SK-N-MC (cell line): ENCODE measurements around a stretch of chr11.

- RRBS: no CpG with 5 or more reads among the region's 3 CpGs
These were observed 28.8 kb downstream of the SIK3 start for GRCh38 chr11:117069363-117069929.

DNA sequence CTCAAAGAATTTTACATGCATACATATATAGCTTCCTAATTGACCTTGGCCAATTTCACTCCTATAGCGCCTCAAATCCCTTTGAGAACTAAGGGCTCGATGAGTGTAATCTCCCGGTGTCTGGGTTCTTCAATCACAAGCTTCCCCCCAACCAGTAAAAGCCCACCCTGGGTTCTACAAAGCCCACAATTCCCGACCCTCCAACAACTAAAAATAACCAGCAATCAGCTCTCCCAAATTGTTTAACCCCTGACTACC, 1.2 kb downstream of the SIK3 start:
- RRBS: no CpG with 5 or more reads among the region's 4 CpGs

DNA sequence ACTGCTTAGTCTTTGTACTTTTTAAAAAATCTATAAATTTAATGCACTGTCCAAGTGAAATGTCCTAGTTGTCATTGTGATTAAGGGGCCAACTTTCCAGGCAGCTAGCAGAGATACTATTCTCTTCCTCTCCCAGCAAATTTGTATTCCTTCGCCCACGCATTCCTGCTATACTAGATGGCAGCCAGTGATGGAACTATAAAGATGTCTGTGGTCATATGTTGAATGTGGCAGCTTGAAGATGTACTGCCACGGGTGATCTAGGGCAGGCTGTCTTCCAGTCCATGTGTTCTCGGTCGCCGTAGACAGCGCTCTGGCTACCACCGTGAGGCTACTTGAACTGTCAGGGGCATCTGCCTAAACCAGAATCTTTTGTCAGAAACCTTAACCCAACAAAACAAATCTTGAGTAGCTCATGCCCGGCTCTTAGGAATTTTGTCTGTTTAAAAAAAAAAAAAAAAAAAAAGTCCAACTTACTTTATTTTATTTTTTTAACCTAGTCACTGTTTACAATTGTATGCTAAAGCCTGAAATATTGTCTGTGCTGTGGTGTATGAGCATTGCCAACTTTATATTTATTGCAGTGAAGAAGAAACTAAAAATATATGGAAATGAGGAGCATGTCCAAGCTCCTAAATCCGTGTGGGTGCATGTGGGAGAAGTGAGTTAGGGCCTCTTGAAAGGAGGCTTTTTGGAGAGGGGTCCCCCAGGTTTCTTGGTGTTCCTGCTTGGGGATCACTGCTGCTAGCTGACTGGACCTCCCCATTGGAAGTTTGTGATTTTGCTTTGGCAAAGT, 8.2 kb upstream of the SIDT2 start:
- RRBS: no CpG with 5 or more reads among the region's 10 CpGs

DNA sequence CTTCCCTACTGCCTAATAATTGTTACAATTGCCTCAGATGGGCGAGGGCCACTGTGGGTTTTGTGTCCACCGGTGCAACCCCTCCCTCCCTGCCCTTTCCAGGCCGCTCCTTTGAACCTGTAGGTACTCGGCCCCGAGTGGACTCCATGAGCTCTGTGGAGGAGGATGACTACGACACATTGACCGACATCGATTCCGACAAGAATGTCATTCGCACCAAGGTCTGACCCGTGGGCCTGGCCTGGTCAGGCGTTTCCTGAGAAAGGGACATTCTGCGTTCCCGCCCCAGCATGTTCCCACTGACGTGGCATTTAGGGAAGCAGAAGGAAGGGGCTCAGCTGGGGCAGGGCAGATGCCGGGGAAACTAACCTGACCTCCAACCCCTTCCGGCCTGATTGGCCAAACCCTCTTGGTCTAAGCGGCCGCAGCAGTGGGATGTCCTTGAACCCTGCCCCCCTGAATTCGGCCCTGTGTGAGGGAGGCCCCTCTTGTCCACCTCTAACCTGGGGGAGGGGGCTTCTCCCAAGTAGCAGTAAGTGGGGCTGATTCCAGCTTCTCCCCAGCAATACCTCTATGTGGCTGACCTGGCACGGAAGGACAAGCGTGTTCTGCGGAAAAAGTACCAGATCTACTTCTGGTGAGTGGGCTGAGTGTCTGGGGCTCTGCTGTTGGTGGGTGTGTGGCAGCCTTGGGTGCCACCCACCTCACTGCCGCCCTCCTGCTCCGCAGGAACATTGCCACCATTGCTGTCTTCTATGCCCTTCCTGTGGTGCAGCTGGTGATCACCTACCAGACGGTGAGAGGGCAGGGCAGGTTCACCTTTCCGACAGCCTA, 10.3 kb downstream of the SIDT2 start:
- RRBS: no CpG with 5 or more reads among the region's 27 CpGs

GRCh38 chr11:117206064-117206559, 6.9 kb downstream of the TAGLN start:
- RRBS: no CpG with 5 or more reads among the region's 8 CpGs

GRCh38 chr11:117230143-117231482, 1.3 kb downstream of the PCSK7 start:
- RRBS: no CpG with 5 or more reads among the region's 18 CpGs

DNA sequence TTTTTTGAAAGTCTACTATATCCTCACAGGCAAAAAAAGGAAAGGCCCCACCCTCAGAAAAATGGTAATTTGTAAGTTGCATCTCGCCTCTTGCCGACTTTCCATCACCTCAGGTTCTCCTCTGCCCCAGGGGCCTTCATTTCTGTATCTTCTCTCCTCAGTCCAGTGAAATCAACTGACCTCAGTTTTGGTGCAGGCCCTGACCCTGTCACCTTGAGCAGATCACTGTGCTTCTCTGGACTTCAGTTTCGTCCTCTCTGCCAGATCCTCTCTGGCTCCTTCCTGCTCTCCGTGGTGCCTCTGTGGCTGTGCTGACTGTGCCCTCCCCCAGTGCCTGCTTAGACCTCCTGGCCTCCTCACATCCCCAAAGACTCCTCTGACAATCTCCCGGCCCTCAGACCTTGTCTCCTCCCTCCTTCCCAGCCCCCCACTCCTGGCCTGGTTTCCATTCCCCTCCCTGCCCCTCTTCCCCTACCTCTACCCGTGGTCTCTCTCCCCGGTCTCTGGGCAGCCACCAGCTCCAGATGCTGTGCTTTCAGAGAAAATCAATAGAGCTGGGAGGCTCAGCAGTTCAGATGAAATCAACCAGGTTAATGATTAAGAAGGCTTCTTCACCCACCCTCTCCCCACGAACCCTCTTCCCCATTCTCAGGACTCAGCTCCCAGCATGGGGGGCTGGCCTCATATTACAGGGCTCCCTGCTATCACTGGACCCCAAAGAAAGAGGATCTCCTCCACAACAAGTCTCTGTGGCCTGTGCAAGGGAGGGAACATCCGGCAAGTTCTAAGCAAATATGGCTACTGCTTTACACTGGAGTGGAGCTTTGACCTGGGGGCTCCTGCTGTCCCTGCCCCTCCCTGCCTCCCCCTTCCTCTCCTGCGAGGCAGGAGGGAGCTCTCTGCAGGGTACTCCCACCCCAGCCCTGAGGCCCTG, 16.6 kb downstream of the BACE1 start:
- RRBS: 50% methylated on average over 2 of the region's 10 CpGs

DNA sequence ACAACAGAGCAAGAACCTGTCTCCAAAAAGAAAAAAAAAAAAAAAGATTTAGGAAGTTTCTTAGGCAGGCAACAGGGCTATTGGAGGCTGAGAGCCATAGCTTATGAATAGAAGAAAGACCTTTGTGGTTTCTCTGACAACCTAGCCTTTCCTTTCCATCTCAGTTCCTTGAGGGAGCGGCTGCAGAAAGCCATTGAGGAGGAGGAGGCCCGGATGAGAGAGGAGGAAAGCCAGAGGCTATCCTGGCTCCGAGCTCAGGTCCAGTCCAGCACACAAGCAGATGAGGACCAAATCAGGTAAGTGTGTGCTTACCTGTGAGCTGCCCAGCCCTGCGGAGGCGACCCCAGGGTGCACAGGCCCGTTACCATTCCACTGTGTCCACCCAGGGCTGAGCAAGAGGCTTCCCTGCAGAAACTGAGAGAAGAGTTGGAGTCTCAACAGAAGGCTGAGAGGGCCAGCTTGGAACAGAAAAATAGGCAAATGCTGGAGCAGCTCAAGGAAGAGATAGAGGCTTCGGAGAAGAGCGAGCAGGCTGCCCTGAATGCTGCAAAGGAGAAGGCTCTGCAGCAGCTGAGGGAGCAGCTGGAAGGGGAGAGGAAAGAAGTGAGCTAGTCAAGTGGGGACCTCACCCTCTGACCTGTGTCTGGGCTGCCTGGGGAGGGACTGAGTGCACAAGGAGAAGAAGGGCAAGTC, 63.1 kb downstream of the CEP164 start:
- RRBS: no CpG with 5 or more reads among the region's 8 CpGs

DNA sequence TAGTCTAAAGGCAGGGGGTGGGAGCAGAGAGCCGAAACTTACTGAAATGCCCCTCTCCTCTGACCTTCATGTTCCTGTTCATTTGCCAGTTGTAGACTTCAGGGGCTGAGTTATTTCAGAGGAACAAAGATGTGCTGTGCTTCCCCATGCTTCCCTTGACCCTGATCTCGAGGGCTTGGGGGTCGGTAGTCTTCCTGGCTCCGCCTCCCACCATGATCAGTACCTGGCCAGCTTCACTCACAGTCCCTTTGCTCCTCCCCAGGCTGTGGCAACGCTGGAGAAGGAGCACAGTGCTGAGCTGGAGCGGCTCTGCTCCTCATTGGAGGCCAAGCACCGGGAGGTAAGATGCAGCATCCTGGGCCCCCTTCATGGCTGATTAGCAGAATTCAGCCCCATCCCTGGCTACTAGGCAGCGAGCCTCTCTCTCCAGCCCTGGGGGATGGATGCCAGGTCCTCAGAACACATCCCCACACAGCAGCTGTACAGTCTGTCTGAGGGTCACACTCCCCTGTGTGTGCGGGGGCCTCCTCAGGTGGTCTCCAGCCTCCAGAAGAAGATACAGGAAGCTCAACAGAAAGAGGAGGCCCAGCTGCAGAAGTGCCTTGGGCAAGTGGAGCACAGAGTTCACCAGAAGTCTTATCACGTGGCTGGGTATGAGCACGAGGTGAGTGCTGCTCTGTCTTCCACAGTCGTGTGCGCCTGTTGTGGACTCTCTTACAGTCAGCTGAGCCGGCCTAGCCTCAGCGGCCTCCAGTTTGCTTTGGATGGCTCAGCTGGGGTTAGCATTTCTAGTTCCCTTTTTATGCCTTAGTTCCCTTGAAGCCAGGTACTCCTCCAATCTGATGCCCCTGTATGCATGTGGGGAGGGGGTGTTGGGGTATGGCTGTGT, 64.6 kb downstream of the CEP164 start:
- RRBS: no CpG with 5 or more reads among the region's 15 CpGs

DNA sequence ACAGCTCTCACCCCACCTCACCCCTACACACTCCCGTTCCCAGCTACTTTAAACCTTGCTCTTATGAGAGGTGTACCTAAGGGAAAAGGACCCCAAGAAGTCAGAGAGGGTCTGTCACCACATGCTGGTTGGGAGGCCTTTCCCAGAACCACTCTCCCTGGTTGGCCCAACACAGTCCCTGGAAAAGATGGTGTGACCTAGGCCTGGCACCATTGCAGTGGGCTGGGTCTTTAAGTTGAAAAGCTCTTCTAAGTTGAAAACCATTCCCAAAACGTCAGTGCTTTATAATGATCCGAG, 18.1 kb downstream of the DSCAML1 start:
- RRBS: no CpG with 5 or more reads among the region's 3 CpGs

DNA sequence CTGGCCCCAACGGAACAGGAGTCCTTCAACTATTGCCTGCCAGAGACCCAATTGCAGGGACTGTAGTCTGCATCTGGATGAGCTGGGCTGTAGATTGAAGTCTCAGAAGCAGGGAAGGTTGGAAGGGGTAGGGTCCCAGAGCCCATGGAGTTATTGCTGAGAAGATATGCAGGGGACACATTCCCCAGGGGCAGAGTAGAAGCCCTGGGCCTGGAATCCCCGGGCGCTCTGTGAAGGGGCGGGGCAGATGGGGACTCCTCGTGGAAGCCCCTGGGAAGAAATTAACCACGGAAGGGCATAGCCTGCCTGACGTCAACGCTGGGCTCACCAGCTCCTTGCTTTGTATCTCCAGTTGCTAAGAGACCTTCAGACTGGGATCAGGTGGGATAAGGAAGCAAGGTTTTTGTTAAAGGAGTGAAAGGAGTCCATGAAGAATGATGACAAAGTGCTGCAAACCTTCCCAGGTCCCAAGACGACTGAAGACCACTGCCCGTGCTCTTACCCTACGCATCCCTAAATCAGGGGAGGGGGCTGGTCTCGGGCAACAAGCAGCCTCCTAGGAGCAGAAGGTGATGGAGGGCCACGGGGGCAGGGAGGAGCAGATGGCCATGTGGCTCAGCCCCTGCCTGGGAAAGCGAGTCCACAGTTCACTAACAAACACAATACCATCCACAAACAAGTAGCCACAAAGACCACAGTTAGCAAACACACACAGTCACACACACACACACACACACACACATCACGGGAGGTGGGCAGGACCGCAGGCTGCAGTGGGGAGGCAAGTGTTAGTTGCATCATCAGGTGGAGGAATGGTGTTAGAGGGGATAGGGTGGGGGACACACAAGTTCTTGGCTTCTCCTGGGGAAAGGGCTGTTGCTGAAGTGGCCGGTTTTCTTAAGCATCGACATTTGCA, 13.0 kb upstream of the FXYD2 start:
- RRBS: no CpG with 5 or more reads among the region's 18 CpGs

GRCh38 chr11:117979786-117980215, 6.4 kb upstream of the IL10RA start:
- RRBS: no CpG with 5 or more reads among the region's 6 CpGs

DNA sequence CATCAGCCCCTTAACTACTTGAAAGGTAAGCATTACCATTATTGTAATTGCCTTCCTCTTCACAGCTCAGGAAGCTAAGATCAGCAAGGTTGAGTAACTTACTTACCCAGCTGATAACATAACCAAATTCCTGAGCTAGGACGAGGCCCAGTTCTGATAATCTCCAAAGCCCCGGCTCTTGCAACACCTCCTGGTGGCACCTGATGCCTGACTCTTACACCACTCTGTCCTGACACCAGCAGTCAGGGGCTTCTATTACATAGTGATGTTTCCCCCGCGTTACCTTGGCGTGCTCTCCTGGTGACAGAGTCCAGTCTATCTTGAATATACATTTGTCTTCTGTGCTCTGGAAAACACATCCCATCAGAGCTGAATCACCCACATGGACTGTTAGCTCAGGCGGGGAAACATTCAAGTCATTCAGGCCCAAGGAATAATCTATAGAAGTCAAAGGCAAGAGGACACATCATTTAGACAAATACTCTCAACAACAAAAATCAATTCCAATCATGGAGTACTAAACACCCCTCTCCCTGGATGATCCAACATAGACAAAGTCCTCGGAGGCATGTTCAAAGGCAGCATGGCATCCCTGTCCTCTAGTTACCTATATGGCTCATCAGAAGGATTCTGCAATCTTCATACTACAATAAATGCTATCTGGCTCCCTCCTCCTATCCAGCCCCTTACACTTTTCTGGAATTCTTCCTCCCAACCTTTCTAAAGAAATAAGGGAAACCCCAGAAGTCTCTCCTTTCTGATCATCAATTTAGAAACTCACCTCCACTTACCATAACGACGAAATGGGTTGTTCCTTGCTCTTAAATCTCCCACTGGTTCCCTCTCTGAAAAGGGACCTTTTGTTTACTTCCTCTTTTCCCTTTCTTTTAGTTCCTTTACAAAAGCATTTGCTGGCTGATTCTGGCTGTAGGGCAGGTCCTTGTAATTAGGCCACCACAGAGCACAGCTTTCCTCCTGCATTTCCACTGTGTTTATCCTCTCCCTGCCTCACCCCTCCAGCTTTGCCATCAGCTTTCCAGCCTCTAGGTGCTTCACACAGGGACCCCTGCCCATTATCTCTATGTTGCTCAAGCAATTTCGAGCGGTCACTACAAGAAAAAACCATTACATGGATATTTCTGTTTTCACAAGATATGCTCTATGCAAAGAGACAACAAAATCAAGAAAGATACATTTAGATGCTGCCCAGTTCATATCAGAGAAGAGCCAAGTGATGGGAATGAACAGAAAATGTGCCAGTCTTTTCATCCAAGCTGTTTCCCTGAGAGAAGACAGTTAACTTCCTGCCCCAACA, 12.2 kb downstream of the JAML start:
- RRBS: no CpG with 5 or more reads among the region's 11 CpGs

DNA sequence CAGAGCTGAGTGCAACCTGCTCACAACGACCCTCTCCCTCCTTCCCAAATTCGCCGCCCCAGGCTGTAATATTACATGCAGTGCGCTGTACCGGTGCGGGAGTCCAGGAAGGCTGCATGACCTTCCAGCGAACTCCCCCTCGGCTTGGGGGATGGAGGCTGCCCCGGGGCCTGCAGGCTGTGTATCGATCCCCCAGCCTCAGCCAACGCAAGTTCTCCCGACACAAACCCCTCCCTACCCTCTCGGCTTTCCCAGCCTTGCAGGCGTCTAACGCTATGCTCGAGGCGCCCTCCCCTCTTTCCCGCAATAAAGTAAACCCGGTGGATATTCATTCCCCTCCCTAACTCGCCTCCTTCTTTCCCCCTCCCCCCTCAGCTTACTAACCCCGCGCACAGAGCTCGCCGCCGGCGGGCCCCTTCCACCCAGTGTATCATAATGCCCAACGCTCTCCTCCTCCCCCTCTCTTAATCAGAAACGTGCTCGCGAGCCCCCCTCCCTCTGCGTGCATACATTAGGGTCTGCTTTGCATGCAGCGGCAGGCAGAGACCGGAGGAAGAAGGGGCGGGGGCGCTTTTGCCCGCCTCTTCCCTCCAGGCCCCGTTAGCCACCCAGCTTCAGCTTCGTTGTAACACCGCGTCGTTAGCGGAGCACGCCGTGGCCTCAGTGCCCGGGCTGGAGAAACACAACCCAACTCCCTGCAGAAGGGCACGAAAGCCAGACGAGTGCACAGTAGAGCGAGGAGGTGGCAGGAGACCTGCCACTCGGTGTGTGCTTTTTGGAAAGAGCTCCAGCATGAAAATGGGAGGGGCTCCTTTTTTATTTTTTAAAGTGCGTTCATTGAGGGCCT, 1.1 kb upstream of the KMT2A start:
- RRBS: 1% methylated on average over 13 of the region's 50 CpGs

- RRBS: no CpG with 5 or more reads among the region's 3 CpGs
These were observed 35.2 kb downstream of the KMT2A start for GRCh38 chr11:118471505-118471928.

DNA sequence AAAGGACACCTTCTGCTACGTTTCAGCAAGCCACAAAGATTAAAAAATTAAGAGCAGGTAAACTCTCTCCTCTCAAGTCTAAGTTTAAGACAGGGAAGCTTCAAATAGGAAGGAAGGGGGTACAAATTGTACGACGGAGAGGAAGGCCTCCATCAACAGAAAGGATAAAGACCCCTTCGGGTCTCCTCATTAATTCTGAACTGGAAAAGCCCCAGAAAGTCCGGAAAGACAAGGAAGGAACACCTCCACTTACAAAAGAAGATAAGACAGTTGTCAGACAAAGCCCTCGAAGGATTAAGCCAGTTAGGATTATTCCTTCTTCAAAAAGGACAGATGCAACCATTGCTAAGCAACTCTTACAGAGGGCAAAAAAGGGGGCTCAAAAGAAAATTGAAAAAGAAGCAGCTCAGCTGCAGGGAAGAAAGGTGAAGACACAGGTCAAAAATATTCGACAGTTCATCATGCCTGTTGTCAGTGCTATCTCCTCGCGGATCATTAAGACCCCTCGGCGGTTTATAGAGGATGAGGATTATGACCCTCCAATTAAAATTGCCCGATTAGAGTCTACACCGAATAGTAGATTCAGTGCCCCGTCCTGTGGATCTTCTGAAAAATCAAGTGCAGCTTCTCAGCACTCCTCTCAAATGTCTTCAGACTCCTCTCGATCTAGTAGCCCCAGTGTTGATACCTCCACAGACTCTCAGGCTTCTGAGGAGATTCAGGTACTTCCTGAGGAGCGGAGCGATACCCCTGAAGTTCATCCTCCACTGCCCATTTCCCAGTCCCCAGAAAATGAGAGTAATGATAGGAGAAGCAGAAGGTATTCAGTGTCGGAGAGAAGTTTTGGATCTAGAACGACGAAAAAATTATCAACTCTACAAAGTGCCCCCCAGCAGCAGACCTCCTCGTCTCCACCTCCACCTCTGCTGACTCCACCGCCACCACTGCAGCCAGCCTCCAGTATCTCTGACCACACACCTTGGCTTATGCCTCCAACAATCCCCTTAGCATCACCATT, 35.9 kb downstream of the KMT2A start:
- RRBS: no CpG with 5 or more reads among the region's 22 CpGs

DNA sequence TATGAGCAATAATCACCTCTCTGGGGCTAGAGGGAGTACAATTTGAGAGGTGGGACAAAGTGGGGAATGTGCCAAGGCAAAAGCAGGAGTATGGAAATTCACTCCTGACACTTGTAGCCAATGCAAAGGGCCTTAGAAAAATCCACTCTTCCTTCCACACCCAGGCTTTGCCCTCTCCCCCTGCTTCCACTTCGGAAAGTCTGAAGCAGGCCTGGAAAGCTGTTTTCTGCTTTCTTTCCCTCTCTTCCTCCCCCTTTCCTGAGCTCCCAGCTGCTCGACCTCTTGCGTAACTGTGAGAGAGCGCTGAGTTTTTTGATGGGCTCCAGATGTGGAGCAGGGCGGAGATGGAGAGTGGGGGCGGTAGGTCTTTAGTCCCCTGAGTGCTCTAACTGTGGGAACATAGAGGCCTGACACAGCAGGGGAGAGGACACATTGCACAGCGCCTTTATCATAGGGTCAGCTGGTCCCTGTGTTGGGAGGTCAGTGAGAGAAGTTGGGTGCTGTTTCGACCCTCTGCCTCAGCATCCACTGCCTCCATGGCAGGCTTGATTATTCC, 2.0 kb upstream of the PHLDB1 start:
- RRBS: no CpG with 5 or more reads among the region's 8 CpGs

DNA sequence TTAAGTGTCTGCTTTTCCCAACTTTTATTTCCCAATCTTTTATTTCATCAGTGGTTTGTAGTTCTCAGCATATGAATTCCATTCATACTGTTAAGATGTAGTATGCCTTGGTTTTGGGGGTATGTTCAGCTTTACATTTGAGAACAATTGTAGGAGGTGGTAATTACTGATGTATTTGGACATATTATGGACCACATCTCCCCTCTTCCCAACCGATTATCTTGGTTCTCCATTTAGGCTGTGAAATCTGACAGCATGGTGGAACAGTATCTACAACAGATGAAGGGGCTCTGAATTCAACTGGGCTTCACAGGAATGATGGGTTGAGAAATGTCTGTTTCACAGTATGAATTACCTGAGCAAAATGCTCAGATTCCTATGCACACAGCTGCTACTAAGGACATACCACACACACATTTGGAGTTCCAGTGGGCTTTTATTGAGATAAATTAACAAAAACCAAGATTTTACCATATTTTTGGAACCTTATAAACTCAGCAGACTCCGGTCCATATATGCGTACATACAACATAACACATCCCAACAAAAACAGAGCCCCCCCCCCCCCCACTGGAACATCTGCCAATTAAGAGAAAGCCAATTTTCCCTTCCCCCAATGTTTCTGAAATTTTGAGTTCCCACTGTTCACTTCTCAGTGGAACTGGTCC, 43.5 kb downstream of the DDX6 start:
- RRBS: no CpG with 5 or more reads among the region's 3 CpGs

- RRBS: 0% methylated on average over 3 of the region's 23 CpGs
These were observed 573 bp downstream of the DDX6 start for GRCh38 chr11:118790377-118790804.

DNA sequence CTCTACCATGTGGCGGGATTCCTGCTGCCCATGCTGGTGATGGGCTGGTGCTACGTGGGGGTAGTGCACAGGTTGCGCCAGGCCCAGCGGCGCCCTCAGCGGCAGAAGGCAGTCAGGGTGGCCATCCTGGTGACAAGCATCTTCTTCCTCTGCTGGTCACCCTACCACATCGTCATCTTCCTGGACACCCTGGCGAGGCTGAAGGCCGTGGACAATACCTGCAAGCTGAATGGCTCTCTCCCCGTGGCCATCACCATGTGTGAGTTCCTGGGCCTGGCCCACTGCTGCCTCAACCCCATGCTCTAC, 10.5 kb downstream of the CXCR5 start:
- RRBS: no CpG with 5 or more reads among the region's 10 CpGs